SJSA1 (cell line): Measurements from ENCODE around the gene ZDHHC8.

DNA sequence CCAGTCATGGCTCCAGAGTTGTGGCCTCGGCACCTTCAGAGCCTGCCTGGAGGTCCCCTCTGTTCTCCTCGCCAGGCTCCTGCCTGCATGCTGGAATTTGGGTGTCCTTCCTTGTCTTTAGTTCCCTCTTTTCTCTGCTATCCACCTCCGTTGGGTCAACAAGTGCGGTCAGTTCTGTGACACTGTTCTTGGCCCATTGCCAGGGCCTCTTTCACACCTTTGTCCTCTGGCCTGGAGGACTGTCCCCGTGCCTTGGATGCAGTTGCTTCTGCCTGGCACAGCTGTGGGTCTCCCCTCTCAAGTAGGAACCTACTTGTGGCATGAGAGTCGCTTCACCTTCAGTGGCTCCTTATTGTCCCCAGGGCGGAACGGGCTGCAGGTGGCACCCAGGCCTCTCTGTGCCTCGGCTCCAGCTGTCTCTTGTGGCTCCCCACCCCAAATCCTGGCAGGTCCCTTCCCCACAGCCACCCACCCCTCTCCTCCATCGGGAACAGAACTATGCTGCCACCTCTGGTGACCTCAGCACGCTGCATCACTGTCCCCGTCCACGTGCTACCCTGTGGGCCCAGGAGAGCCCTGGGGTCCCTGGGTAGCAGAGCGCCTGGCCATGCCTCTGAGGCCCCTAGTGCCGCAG is 4.7 kb downstream of the DGCR8 start:
- RAMPAGE, long total RNA: no peak

- RAMPAGE, long total RNA: no peak
Measured at GRCh38 chr22:20122117-20122737, 5.2 kb upstream of the TRMT2A start.

- RAMPAGE, long total RNA: no peak
Measured at GRCh38 chr22:20126165-20126509, 5.5 kb upstream of the ZDHHC8 start.

DNA sequence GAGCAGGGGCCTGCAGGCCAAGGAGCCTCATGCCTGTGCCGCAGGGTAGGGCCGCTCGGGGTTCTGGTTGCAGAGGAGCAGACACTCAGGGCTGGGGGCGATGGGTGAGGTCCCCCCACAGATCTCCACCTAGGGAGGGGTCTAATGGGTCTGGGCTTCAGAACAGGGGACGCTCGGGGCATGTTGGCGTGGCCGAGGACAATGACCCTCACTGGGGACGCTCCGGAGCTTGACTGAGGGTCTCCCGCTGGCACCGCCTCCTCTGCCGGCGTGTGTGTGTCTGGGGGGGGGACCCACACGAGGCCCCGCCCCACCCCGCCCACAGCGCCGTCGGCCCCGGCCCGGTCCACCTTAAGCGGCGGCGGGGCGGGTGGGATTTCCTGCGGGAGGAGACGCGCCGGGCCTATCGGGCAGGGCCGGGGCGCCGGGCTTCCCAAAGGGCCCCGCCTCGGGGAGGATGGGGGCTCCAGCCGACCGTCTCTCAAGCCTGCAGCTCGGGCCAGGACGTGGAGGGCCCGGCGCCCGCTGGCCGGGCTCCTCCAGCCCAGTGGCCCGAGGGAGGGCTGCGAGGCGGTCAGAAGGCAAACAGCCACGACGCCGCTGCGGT is 684 bp upstream of the ZDHHC8 start:
- RAMPAGE, long total RNA: no peak

- RAMPAGE, long total RNA: no peak
Measured at GRCh38 chr22:20131452-20132272, at the start of gene ZDHHC8. Gene ZDHHC8 (plus strand): TSS chr22:20131804.

GRCh38 chr22:20132273-20132782 is 724 bp downstream of the ZDHHC8 start:
- RAMPAGE, long total RNA: no peak

DNA sequence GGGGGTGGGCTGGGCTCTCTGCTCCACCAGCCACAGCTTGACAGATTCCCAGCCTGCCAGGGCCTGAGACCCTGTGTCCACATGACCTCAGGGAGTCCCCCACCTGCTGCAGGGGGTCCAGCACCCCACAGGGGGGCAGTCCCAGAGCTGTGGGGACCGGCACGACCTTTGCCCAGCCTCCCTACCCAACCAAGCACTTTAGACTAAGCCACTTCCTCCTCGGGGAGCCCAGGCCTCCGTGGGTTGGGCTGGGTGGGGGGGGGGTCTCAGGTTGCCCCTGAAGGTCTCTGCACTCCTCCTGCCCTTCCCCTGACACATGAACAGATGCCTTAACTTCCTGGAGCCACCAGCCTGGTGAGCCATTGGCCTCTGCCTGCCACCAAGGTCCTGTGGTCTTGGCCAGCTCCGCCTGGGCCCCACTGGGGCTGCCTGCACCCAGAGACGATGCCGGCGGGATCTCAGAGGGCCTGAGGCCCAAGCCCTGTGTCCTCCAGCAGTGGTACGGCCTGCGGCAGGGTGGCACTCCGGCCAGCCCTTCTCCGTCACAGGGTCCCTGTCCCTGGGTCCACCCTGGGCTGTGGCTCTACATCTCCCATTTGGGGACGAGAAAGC is 3.4 kb downstream of the CCDC188 start:
- RAMPAGE, long total RNA: no peak

- RAMPAGE, long total RNA: no peak
Measured at GRCh38 chr22:20240230-20241017, 27.7 kb downstream of the RTN4R start.

GRCh38 chr22:20313429-20313914 is 6.4 kb downstream of the DGCR6L start:
- RAMPAGE, long total RNA: no peak

DNA sequence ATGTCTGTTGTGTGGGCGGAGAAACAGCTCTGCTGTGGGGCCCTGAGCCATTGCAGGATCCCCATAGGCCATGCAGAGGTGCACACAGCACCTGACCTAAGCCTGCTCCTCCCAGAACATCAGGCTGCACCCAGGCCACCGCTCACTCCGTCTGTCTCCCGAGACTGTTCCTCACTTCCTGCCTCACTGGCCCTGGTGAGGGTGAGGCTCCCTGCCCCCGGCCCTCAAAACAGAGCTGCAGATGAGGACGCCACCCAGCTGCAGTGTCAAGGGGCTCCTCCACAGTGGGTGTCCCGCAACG is 3.0 kb upstream of the DGCR6L start:
- RAMPAGE, long total RNA: no peak

DNA sequence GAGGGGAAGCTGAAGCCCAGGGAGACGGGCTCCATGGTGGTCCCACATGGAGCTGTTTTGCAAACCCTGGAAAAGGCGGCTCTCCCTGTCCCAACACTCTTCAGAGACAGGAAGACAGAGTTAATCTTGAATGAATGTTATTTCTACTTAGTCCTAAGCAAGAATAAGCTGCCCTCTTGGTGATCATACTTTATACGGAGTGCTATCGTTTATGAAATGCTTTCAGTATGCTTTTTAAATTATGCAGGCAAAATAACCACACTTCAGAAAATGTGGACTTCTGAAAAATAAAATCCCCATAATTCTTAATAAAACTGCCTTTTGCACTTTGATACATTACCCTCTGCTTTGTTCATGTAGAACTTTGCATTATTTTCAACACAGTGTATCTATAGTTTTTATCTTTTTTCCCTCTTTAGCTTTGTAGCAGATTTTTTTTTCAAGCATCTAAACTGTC is 14.2 kb downstream of the ZNF74 start:
- RAMPAGE, long total RNA: no peak

DNA sequence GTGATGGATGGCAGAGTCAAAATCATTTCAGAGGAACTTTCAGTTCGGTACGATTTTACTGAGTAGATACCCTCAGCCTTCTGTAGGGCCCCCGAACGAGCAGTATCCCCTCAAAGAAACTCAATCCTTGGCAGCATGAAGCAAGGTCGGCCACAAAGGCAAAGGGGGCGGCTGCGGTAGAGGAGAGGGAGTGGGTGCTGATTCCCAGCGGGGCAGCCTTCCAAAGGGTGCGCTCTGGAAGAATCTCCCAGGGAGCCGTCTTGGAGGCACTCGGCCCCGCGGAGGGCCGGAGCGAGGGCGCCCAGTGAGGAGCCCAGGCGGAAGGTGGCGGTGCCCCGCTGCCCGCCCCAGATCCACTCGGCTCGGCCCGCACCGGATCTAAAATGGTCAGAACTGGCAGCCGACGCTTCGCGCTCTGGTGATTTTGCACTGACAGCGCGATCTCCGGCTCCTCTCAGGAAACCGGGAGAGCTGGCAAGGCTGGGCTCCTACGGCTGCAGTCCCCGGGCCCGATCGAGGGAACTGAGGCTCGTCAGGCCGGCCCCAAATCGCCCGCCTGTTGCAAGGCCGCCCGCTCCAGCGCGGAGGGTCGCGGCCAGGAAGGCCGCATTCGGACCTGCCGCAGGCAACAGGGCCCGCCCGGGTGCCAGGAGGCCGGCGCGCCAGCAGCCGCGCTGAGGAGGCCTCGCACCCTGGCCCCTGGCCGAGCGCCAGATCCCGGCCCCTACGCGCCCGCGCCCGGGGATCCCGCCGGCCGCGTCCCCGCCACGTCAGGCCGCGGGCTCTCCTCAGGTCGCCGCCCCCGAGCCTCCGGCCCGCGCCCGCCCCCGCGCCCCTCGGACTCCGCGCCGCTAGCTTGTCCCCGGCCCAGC is 542 bp downstream of the KLHL22 start:
- RAMPAGE, long total RNA: no peak

- RAMPAGE, long total RNA: no peak
Measured at GRCh38 chr22:20522996-20523882, 15.8 kb downstream of the MED15 start.

GRCh38 chr22:20551903-20552919 is 44.8 kb downstream of the MED15 start:
- RAMPAGE, long total RNA: no peak

GRCh38 chr22:20566296-20566710 is 58.9 kb downstream of the MED15 start:
- RAMPAGE, long total RNA: no peak

DNA sequence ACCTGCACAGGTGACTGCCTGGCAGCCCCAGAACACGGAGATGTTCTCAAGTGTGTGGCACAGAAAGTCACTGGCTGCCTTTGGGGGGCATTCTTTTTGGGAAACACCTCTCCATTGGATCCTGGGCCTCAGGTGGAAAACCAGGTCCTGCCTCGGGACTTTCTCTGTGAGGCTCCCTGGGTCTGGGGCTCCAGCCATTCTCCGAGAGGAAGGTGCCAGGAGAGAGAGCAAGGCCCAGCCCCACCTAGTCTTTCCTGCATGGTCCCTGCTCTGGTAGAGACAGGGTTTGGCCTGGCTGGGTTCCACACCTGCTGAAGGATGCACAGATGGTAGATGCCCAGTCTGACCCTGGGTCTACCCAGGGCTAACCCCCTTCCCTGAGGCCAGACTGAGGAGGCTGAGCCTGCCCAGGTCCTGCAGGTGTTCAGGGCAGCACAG is 126.7 kb downstream of the MED15 start:
- RAMPAGE, long total RNA: no peak

GRCh38 chr22:20656724-20657018 is 117.2 kb upstream of the SERPIND1 start:
- RAMPAGE, long total RNA: no peak

- RAMPAGE, long total RNA: no peak
Measured at GRCh38 chr22:20671176-20671427, 102.8 kb upstream of the SERPIND1 start.

DNA sequence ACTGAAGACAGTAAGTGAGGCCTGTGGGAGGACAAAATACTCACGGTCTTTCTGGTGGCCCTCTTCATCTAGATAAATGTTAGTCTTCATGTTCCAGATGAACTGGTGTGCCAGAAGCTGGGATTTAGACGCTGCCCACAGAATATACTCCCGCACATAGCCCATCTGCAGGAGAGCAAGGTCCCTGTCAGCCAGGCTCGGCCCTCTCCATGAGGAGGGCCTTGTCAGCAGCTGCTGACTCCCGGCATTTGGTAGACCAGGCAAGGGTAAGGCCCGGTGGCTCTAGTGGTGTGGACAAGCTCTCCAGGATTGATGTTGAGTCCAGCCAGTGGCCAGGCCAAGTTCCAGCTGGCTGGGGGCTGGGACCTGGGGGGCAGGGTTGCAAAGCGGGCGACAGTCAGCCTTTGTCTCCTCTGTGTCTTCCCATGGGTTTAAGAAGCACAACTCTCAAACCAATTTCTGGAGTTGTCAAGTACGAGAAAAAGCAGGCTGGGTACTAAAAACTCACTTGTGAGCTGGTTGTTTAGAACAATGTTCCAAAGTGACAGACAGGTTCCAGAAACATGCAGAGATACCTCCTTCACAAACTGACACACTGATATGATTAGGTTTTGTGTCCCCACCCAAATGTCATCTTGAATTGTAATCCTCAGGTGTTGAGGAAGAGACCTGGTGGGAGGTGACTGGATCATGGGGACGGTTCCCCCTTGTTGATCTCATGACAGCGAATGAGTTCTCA is 52.5 kb upstream of the SERPIND1 start:
- RAMPAGE, long total RNA: no peak

DNA sequence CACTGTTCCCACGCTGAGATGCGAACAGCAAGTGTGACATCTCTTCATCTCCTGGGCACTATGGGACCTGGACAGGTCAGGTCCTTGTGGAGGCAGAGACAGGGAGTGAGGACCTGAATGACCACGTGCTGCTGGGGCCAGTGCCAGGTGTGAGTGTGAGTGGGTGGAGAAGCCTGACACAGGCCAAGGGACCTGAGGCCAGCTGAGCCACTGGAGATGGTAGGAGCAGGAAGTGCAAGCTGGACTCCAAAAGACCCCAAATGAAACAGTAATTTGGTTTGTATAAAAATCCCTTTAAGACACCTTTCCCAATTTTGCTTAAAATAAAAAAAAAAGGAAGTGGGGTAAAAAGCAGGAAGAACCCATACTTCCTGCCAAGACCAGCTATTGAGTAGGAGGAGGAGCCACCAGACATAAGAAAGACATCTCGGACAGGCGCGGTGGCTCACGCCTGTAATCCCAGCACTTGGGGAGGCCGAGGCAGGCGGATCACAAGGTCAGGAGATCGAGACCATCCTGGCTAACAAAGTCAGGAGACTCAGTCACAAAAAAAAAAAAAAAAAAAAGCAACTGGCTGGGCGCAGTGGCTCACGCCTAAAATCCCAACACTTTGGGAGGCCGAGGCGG is 35.3 kb upstream of the SERPIND1 start:
- RAMPAGE, long total RNA: no peak